Left common carotid artery plus branches (tissue), 1 donor: Measurements from ENCODE around the genes ESR2 and ZBTB1.

DNA sequence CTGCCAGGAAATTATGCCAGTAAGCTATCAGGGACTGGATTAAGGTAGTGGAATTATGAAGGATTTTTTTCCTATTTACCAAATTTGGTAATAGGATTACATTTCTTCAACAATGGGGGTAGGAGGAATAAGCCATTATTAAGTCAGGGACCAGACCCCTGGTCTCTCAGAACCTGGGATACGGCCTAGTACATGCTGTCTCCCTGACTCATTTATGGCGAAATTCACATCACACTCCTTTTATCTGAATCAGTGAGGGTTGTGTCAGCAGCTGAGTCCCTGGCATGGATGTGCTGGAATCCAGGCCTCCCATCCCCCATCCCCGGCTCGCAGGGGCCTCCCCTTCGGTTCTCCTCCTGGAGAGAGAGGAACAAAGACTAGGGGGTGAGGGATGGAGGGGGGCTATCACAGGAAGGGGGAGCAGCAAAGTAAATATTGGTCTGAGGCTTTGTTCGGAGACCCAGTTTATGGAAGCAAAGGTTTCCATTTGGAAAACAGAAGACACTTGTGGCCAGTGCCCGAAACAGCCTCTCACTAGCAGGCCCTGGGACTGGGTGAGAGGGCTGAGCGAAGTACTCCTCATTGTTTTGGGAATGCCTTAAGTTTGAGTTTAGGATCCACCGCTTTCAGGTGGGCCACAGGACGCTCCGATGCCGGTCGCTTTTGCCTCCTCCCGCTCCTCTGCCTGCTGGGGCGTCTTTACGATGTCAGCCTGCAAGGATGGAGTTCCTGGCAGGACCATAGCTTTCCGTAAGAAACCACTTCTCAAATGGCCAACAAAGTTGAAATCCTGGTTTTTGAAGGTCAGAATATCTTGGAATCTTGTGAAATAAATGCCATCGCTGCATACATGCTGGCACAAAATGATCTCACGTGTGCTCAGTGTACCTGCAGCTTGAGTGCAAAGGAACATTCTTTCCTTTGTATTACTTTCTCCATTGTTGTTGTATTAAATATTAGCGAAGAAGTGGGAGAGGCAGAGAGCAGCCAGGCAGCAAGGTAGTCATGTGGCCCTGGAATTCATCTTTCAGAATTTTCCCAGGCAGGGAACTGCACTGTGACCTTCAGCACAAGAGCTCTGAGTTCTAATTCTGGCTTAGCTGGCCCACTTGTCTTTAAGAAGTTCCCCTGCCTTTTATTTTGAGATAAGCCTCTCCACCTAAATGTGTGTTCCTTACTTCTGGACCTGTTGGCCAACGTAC lies 145.1 kb downstream of the PRKCH start:
- PRO-cap: no peak

- PRO-cap: no peak
These were observed 180.8 kb downstream of the PRKCH start for GRCh38 chr14:61501784-61503040.

DNA sequence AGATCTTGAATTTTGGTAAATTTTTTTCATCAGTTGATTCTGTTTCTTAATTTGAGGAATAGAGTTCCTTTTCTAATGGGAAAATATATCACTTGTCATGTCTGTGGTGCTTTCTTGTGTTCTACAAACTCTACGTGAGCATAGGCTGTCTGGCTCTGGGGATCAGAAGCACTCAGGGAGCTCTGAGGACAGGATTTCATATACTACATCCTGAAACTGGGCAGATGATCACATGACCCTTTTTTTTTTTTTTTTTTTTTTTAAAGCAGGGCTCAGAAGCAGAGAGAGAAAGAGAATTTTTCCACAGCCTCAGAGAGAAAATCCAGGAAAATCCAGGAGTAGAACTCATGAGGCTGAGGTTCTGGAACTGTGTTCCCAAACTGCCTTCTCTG lies 183.3 kb upstream of the HIF1A start:
- PRO-cap: no peak

GRCh38 chr14:61549543-61549892 lies 145.8 kb upstream of the HIF1A start:
- PRO-cap: no peak

DNA sequence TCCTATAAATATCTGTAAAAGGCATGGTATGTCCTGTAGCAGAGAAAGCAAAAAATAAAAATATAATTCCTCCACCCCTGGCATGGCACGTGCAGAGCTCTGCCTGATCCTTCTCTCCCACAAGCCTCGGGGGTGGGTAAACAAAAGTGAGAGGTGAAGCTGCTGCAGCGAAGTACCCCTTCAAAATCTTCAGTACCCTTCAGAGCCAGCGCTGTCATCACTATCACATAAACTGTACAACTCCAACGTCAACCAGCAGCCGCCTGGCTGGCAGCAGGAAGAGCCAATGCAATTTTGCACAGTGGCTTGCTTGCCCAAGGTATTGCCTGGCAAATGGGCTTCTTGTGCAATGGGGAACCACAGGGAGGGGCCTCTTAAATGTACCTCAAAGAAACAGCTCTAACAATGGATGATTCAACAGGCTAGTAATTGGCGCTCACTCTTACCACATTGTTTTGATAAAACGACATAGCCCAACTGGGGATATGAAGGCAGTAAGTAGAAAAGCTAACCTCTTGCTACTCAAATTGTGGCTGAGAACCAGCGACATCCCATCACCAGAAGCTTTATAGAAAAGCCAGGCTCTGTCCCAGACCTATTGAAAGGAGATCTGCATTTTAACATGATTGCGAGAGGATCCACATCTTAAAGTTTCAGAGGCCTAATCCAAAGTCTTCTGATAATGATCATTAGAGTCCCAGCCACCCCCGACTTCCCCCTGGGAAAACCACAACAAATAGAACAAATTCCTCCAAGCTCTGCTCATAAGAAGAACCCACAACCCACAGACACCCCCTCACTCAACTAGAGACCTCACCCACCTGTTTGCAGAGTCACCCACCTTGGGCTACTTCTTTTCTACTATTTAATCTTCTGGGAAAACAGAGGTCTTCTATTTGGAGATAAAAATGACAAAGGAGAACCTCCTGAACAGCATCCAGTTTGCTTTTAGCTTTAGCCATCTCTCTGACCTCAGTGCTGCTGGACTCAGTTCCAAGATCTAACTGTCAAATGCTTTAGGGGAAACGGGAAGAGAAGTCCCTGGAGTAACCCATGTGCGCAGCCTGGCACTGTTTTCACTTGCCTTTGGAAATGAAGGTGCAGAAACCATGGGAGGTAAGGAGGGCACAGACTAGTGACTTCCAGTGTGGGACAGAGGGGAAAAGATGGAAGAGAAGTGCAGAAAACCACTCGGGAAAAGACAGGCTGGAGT lies 125.3 kb upstream of the HIF1A start:
- PRO-cap: no peak

DNA sequence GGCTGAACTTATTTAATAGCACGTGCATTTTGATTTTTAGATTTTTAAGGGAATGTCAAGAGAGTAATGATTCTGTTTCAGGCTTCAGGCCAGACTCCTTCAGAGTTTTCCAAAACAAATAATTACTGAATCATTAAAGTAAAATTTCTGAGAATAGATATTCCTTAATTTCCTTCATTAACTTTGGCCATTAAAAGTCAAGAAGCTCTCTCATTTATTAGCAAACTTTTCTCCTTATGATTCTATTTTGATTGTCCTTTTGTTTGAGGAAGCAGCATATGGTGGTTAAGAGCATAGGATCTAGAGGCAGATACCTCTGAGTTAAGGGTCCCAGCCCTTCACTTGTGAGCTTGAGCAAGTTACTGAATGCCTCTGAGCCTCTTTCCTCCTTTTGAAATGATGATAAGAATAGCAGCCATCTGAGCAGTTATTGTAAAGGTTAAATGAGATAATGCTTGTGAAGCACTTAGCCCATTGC lies 2.7 kb downstream of the HIF1A start:
- PRO-cap: no peak

GRCh38 chr14:61747835-61749035 lies 14.0 kb upstream of the SNAPC1 start:
- PRO-cap: no peak

DNA sequence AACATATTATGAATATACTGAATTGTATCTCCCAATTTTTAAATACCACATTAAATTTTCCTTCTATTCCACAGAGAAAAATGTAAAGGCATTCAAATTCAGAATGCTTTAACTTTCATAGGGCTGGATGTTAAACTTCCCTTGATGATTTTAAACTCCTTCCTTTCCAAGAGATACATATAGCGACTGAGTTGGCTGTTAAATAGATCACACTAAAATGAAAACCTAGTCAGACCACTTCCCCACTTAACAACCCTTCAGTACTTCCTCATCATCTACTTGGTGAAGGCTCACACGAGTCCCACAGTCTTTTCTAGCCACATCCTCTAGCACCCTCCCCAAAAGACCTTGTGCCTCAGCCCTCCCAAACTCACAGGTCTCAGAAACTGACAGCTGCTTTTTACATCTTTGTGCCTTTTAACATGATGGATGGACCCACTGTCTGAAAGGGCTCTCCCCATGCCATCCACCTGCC lies 65.0 kb upstream of the GPHB5 start:
- PRO-cap: no peak

DNA sequence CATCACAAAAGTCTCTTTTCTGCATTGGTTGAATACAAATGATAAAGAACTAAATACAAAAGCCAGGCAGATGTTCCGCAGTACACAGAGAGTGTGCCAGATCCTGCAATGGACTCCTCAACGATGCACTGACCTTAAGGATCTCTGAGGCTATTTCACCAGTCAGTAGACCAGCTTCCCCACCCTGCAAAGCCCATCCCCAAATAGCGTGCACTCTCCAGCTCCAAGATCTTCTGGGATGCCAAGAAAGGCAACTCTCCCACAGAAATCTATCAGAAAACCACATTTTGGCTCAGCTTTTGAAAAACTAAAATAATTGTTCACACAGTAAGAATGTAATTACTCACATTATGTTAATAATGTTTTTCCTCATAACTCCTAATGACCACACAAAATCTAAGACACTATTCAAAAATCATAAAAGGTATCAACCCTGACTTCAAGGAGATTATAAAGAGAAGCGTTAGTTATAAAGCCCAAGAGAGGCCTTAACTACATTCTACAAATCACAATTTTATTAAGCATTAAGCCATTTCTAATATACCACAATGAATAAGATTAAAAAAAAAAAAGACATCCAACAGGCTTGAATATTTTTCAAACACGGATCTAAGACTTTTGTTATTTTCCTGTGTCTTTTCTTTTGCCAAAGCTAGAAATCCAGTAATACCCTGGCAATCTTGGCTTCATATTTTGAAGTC lies 90.3 kb downstream of the PPP2R5E start:
- PRO-cap: no peak

GRCh38 chr14:63598980-63599713 lies 42.5 kb downstream of the WDR89 start:
- PRO-cap: no peak

- PRO-cap: no peak
These were observed 617 bp downstream of the WDR89 start for GRCh38 chr14:63641120-63641387.

GRCh38 chr14:63686475-63686811 lies 41.4 kb downstream of the SGPP1 start:
- PRO-cap: no peak

DNA sequence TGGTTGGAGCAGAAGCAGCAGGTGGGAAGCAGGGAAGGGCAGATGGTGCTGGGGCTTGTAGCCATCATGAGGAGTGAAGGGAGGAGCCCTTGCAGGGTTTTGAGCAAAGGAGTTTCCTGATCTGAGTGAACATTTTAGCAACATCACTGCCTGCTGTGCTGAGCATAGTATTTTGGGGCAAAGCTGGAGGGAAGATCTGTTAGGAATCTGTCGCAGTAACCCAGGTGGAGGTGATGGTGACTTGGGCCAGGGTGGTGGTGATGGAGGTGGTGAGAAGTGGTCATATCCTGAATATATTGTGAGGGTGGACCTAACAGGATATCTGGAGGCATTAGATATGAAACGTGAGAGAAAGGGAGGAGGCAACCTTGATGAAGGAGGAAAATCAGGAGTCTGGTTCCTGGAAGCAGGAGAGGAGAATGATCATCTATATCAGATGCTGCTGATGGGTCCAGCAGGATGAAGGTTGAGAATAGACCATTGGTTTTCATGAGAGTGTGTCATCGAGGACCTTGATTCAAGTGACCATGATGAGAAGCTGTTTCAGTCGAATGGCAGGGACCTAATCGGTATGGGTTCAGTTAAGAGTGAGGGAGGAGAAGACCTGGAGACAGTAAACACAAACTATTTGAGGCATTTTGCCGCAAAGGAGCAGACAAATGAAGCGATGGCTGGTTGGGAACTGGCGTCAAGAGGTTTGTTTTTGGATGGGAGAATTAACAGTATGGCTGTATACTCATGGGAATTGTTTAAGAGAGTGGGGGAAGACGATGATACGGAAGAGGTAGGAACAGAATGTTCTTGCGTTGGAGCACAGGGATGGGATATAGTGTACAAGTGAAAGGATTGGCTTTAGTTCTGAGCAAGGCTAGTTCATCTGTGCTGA lies 84.1 kb downstream of the SYNE2 start:
- PRO-cap: no peak

DNA sequence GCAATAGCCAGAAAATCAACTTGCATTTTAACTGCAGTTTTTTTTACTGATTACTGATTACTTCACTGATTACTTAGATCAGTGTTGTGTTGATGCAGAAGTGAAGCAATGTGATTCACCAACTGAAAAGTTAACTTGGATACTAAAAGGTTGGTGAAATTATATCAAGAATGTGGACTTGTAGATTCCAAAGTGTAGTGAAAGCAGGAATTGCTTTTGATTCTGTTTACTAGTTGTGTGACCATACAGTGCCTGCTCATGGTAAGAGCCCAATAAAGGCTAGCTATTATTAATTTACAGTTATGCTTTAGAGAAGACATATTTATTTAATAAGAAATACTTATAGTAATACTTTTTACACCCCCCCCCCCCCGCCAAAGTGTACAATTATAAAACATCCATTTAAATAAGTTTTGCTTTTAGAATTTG lies 183.9 kb downstream of the ESR2 start:
- PRO-cap: no peak

DNA sequence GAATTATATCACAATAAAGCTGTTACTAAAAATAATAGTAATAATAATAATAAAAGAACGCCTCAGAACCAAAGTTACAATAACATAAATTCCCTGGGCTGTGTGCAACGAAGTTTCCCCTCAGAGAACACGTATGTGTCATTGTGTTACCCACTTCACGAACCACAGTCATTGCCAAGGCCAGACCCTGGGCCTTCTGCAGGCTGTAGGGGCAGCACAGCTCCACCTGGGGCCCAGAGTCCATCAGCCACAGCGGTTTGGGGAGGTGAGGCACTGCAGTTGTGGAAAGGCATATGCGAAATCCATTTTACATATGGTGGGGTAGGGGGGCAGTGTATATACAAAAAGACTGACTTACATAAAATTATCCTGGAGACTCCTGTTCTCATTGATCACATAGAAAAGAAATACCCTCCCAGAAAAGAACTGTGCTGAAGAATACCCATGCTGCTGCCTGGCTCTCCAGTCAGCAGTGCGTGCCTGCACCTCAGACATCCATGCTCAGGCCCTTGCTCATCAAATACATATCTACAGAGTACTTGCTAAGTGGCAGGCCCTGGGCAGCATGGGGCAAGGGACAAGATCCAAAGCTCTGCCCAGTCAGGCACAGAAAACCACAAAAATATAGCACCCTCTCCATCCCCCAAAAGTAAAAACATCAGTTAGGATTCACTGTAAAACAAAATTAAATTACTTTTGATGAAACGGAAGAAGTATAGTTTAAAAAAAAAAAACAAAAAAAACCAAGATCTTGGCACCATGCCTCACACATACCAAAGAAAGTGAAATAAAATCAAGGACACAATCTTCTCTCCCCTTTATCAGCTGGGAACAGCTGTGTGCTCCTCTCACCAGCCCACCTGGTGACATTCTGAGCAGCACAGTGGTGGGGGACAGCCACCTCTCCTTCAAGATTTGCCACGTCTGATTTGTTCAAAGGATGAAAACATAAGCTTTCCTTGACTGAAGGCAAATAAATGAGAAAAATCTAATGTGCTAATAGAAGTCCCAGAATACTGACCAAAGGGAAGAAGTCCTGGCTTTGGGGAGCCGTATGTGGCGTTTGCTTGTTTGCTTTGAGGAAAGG lies 55.8 kb downstream of the ESR2 start:
- PRO-cap: no peak

- PRO-cap: no peak
These were observed at the start of gene ESR2 for GRCh38 chr14:64293994-64295060. Gene ESR2 (minus strand): TSS chr14:64294371.

- PRO-cap: bidirectional peak, plus-strand start at chr14:64504643, minus-strand start at chr14:64504584; bidirectional peak, plus-strand start at chr14:64504726, minus-strand start at chr14:64504769
These were observed at the start of gene ZBTB1 for GRCh38 chr14:64504498-64504933. Gene ZBTB1 (plus strand): TSS chr14:64504770.

DNA sequence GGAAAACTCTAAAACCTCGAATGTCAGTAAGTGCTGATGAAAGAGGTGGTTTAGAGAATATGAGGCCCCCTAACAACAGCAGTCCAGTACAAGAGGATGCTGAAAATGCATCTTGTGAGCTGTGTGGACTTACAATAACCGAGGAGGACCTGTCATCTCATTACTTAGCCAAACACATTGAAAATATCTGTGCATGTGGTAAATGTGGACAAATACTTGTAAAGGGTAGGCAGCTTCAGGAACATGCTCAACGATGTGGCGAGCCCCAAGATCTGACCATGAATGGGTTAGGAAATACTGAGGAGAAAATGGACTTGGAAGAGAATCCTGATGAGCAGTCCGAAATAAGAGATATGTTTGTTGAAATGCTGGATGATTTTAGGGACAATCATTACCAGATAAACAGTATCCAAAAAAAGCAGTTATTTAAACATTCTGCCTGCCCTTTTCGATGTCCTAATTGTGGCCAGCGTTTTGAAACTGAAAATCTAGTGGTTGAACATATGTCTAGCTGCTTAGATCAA lies 17.8 kb upstream of the HSPA2 start:
- PRO-cap: no peak

- PRO-cap: no peak
These were observed 28.9 kb upstream of the PLEKHG3 start for GRCh38 chr14:64675294-64675722.

GRCh38 chr14:64704802-64705347 lies 651 bp downstream of the PLEKHG3 start:
- PRO-cap: no peak